GM12878 (cell line): ENCODE measurements around a stretch of chr4.

GRCh38 chr4:77177304-77177725, 20.3 kb downstream of the CCNG2 start:
- RAMPAGE, long total RNA = no peak
- RRBS, 2 experiments = no CpG with 5 or more reads among the region's 2 CpGs
CAGE:
- cytosol, long polyA minus RNA = no peak
- cytosol, long polyA plus RNA = no peak
- long polyA plus RNA = no peak
- nucleolus, long total RNA = no peak
- nucleus, long polyA plus RNA = no peak
- nucleus, long total RNA = no peak

- RAMPAGE, long total RNA = no peak
- RRBS, 2 experiments = no CpG with 5 or more reads among the region's 2 CpGs
CAGE:
- cytosol, long polyA minus RNA = no peak
- cytosol, long polyA plus RNA = no peak
- long polyA plus RNA = no peak
- nucleolus, long total RNA = no peak
- nucleus, long polyA plus RNA = no peak
- nucleus, long total RNA = no peak
Observed at GRCh38 chr4:77493747-77494673, 111.6 kb upstream of the CXCL13 start.

GRCh38 chr4:77699699-77700334, 94.2 kb downstream of the CXCL13 start:
- RAMPAGE, long total RNA = no peak
- RRBS, 2 experiments = no CpG with 5 or more reads among the region's 4 CpGs
CAGE:
- cytosol, long polyA minus RNA = no peak
- cytosol, long polyA plus RNA = no peak
- long polyA plus RNA = no peak
- nucleolus, long total RNA = no peak
- nucleus, long polyA plus RNA = no peak
- nucleus, long total RNA = no peak

GRCh38 chr4:77816223-77816770, 2.9 kb downstream of the CNOT6L start:
- RAMPAGE, long total RNA = no peak
- RRBS, 2 experiments = no CpG with 5 or more reads among the region's 2 CpGs
CAGE:
- cytosol, long polyA minus RNA = no peak
- cytosol, long polyA plus RNA = no peak
- long polyA plus RNA = no peak
- nucleolus, long total RNA = no peak
- nucleus, long polyA plus RNA = no peak
- nucleus, long total RNA = no peak

DNA sequence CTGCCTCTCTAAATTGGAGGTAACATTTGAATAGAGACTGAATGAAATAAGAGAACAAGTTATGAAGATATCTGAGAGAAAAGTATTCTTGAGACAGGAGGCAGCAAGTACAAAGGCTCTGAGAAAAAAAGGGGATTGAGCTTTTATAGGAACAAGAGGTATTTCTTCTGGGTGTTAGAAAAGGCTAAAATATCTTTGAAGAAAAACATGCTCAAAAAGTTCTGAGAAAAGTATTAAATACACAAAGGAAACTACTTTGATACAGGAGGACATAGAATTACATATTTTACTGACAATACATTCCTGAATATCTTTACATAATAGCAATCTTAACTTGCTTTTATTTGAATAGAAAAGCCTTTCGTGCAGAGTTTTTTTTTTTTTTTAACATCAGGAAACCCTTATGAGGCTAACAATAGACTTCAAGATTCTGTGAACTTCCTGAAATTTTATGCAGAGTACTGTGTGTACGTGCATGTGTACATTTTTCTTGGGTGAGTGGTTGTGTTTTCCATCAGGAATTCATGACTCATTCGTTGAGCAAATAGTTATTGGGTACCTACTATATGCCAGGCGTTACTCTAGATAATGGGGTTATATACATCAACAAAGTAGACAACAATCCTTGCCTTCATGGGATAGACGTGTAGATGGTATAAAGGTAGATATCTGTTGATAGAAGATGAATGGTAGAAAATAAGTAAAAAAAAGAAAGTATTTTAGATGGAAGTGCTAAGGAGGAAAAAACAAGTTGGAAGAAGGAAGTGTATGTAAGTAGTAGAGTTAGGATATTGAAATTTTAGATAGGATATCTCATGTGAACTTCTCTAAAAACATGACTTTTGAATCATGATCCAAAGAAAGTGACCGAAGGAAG, 59.0 kb downstream of the MRPL1 start:
- RAMPAGE, long total RNA = no peak
- RRBS, 2 experiments = no CpG with 5 or more reads among the region's 6 CpGs
CAGE:
- cytosol, long polyA minus RNA = no peak
- cytosol, long polyA plus RNA = no peak
- long polyA plus RNA = no peak
- nucleolus, long total RNA = no peak
- nucleus, long polyA plus RNA = no peak
- nucleus, long total RNA = no peak

DNA sequence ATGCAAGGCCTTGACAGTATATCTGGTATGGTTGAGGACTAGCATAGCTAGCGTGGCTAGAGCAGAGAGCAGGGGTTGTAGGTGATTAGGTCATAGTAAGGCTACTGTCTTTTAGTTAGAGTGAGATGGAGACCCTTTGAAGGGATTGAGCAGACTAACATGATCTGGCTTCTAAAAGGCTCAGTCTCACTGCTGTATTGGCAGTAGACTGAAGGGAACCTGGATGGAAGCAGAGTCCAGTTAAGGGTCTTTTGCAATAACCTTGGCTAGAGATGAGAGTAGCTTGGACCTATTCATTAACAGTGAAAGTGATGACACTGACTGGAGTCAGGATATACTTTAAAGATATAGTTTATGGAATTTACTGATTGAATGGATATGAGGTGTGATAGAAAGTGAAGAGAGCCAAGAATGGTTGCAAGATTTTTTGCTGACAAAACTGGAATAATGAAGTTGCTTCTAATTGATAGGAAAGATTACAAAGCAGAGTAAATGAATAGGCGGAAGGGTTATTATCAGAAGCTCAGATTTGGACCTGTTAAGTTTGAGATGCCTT, 59.8 kb downstream of the MRPL1 start:
- RAMPAGE, long total RNA = no peak
- RRBS, 2 experiments = no CpG with 5 or more reads among the region's 2 CpGs
CAGE:
- cytosol, long polyA minus RNA = no peak
- cytosol, long polyA plus RNA = no peak
- long polyA plus RNA = no peak
- nucleolus, long total RNA = no peak
- nucleus, long polyA plus RNA = no peak
- nucleus, long total RNA = no peak

GRCh38 chr4:78056064-78057116, 733 bp upstream of the FRAS1 start:
- RAMPAGE, long total RNA = no peak
- RRBS, 2 experiments = 4 to 10% methylated on average over 5 of the region's 48 CpGs
CAGE:
- cytosol, long polyA minus RNA = no peak
- cytosol, long polyA plus RNA = no peak
- long polyA plus RNA = no peak
- nucleolus, long total RNA = no peak
- nucleus, long polyA plus RNA = no peak
- nucleus, long total RNA = no peak

GRCh38 chr4:78512467-78512975, 39.0 kb upstream of the ANXA3 start:
- RAMPAGE, long total RNA = no peak
- RRBS, 2 experiments = no CpG with 5 or more reads among the region's 4 CpGs
CAGE:
- cytosol, long polyA minus RNA = no peak
- cytosol, long polyA plus RNA = no peak
- long polyA plus RNA = no peak
- nucleolus, long total RNA = no peak
- nucleus, long polyA plus RNA = no peak
- nucleus, long total RNA = no peak

DNA sequence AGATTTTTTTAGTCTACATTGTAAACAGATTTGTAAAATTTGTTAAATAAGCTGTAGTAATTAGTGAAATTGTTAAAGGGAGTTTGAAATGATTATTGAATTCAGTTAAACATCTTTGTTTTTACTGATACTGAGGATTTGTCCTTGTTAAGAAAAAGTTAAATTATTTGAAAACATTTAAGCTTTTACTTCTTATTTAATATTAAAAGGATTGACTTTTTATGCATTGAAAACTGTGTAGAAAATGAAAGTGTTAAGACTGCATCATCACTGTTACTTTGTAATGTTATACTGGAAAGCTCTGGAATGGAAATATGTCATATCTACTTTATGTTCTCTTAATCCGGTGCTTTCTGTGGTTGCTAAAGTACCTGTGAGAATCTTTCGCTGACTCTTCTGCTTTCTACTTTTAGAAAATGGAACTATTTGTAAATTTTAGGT, 69.1 kb downstream of the BMP2K start:
- RAMPAGE, long total RNA = no peak
- RRBS, 2 experiments = no CpG with 5 or more reads among the region's 2 CpGs
CAGE:
- cytosol, long polyA minus RNA = no peak
- cytosol, long polyA plus RNA = no peak
- long polyA plus RNA = no peak
- nucleolus, long total RNA = no peak
- nucleus, long polyA plus RNA = no peak
- nucleus, long total RNA = no peak

DNA sequence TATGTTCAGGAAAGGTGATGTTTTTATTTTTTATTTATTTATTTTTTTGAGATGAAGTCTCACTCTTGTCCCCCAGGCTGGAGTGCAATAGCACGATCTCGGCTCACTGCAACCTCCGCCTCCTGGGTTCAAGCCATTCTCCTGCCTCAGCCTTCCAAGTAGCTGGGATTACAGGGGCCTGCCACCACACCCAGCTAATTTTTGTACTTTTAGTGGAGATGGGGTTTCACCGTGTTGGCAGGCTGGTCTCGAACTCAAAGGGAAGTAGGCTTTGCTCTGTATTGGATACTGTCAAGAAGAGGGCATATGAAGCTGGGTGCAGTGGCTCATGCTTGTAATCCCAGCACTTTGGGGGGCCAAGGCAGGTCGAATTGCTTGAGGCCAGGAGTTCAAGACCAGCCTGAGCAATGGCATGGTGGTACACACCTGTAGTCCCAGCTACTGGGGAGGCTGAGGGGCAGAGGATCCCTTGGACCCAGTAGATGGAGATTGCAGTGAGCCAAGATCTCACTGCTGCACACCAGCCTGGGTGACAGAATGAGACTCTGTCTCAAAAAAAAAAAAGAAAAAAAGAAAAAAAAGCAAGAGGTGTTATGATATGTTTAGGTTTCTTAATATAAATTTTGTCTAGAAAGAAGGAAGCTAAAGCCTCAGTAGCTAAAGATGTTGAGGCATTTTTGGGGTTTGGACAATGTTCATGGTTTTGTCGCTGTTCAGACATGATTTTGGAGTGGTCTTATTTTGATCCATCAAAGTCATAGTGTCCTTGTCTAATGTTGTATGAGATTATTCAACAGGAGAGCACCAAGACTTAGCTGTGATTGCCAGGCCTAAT, 72.4 kb downstream of the PAQR3 start:
- RAMPAGE, long total RNA = no peak
- RRBS, 2 experiments = no CpG with 5 or more reads among the region's 7 CpGs
CAGE:
- cytosol, long polyA minus RNA = no peak
- cytosol, long polyA plus RNA = no peak
- long polyA plus RNA = no peak
- nucleolus, long total RNA = no peak
- nucleus, long polyA plus RNA = no peak
- nucleus, long total RNA = no peak

DNA sequence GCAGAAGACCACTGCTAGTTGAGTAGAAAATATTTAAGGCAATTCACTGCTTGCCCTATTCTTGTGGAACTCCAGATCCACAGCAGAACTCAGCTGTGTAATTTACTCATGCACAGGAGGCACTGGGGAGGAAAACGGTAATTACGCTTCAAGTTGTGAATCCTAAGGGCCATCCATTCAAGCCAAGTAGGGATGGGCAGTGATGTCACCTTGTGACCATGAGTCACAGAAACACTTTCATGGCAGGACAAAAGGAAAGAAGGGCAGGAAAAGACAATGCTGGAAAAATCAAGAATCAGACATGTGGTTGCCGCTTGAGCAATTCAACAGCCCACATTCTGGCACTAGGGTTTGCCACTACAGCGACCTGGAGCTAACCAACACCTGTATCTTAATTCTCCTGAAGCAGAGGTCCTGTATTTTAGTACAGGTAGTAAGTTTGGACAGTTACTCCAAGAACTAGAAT, 1.4 kb downstream of the PAQR3 start:
- RAMPAGE, long total RNA = no peak
- RRBS, 2 experiments = no CpG with 5 or more reads among the region's 4 CpGs
CAGE:
- cytosol, long polyA minus RNA = no peak
- cytosol, long polyA plus RNA = no peak
- long polyA plus RNA = no peak
- nucleolus, long total RNA = no peak
- nucleus, long polyA plus RNA = no peak
- nucleus, long total RNA = no peak

GRCh38 chr4:80017203-80017588, 55.8 kb downstream of the ANTXR2 start:
- RAMPAGE, long total RNA = no peak
- RRBS, 2 experiments = no CpG with 5 or more reads among the region's 1 CpG
CAGE:
- cytosol, long polyA minus RNA = no peak
- cytosol, long polyA plus RNA = no peak
- long polyA plus RNA = no peak
- nucleolus, long total RNA = no peak
- nucleus, long polyA plus RNA = no peak
- nucleus, long total RNA = no peak

GRCh38 chr4:80196419-80196868, 859 bp upstream of the PRDM8 start:
- RAMPAGE, long total RNA = no peak
- RRBS, 2 experiments = no CpG with 5 or more reads among the region's 17 CpGs
CAGE:
- cytosol, long polyA minus RNA = no peak
- cytosol, long polyA plus RNA = no peak
- long polyA plus RNA = no peak
- nucleolus, long total RNA = no peak
- nucleus, long polyA plus RNA = no peak
- nucleus, long total RNA = no peak

DNA sequence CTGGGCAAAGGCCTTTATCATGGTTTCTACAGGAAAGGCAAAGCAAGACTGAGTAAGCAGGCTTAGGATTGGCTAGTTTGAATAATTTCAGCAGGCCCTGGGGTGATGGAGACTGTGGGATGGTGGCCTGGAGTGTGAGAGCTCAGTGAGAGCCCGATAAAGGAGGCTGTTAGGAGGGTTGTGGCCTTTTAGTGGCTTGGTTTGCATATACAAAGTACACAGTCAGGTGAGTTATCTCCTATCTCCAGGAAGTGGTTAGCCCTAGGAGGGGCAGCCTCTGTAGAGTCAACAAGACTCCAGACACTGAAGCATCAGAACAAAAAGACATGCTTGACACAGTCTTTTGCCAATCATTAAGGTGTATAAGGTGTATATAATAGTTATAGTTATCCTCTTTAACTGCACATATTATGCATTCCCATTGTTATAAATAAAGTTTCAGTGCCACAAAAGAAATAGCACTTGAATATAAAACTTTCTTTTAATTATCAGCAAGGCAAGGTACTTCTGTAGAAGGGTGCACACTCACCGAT, 157.3 kb downstream of the CFAP299 start:
- RAMPAGE, long total RNA = no peak
- RRBS, 2 experiments = no CpG with 5 or more reads among the region's 2 CpGs
CAGE:
- cytosol, long polyA minus RNA = no peak
- cytosol, long polyA plus RNA = no peak
- long polyA plus RNA = no peak
- nucleolus, long total RNA = no peak
- nucleus, long polyA plus RNA = no peak
- nucleus, long total RNA = no peak

DNA sequence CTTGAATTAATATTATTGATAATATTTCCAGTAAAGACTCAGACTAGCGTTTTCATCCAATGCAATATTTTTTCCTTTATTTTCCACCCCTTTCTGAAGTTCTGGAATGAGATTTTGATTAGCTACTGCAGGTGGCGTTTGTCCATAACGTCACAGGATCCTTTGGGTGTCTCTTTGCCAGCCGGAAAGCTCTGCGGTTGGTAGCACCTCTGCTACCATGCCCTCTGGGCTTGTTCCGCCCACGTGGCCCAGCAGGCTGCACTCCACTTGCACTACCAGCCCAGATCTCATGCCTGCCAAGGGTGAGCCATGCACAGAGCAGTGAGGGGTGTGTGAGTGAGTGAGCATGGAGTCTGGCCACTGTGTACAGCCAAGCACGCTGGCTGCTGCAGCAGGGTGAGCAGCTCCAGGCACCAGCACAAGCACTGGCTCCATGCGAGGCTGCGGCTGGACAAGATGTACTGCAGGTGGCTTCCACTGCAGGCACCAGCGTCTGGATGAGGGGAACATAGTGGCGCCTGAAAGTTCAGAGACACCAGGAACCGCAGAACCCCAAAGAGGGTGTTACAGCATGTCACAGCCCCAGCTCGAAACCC, 6.6 kb upstream of the HNRNPD start:
- RAMPAGE, long total RNA = no peak
- RRBS, 2 experiments = no CpG with 5 or more reads among the region's 14 CpGs
CAGE:
- cytosol, long polyA minus RNA = no peak
- cytosol, long polyA plus RNA = no peak
- long polyA plus RNA = no peak
- nucleolus, long total RNA = no peak
- nucleus, long polyA plus RNA = no peak
- nucleus, long total RNA = no peak

DNA sequence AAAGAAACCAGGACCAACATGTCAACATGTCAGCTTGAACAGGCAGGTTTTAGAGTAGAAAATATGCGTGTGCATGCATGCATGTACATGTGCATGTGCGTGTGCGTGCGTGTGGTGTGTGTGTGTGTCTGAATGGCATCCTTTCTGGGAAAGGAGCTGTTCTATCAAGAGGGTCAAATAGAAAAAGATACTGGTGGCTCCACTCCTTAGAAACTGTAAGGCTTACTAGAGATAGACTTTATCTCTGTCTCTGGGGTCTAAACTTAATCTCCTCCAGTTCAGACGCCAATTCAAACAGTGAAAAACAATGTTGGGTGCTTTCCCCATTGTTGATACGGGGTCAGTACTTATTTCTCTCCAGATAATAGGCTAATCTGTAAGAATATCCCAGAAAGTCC, 110.4 kb downstream of the SCD5 start:
- RAMPAGE, long total RNA = no peak
- RRBS, 2 experiments = no CpG with 5 or more reads among the region's 6 CpGs
CAGE:
- cytosol, long polyA minus RNA = no peak
- cytosol, long polyA plus RNA = no peak
- long polyA plus RNA = no peak
- nucleolus, long total RNA = no peak
- nucleus, long polyA plus RNA = no peak
- nucleus, long total RNA = no peak

- RAMPAGE, long total RNA = no peak
- RRBS, 2 experiments = 9 to 21% methylated on average over 3 to 4 of the region's 38 CpGs
CAGE:
- cytosol, long polyA minus RNA = no peak
- cytosol, long polyA plus RNA = no peak
- long polyA plus RNA = no peak
- nucleolus, long total RNA = no peak
- nucleus, long polyA plus RNA = no peak
- nucleus, long total RNA = no peak
Observed at GRCh38 chr4:82797711-82798185, 848 bp downstream of the SCD5 start.

GRCh38 chr4:83083728-83084797, 30.5 kb downstream of the PLAC8 start:
- RAMPAGE, long total RNA = no peak
- RRBS, 2 experiments = no CpG with 5 or more reads among the region's 20 CpGs
CAGE:
- cytosol, long polyA minus RNA = no peak
- cytosol, long polyA plus RNA = no peak
- long polyA plus RNA = no peak
- nucleolus, long total RNA = no peak
- nucleus, long polyA plus RNA = no peak
- nucleus, long total RNA = no peak

- RAMPAGE, long total RNA = no peak
- RRBS, 2 experiments = no CpG with 5 or more reads among the region's 10 CpGs
CAGE:
- cytosol, long polyA minus RNA = no peak
- cytosol, long polyA plus RNA = no peak
- long polyA plus RNA = no peak
- nucleolus, long total RNA = no peak
- nucleus, long polyA plus RNA = no peak
- nucleus, long total RNA = no peak
Observed at GRCh38 chr4:83150323-83151072, 36.0 kb upstream of the PLAC8 start.

GRCh38 chr4:83247652-83248360, 36.8 kb downstream of the COQ2 start:
- RAMPAGE, long total RNA = no peak
- RRBS, 2 experiments = no CpG with 5 or more reads among the region's 10 CpGs
CAGE:
- cytosol, long polyA minus RNA = no peak
- cytosol, long polyA plus RNA = no peak
- long polyA plus RNA = no peak
- nucleolus, long total RNA = no peak
- nucleus, long polyA plus RNA = no peak
- nucleus, long total RNA = no peak